Renal cortical epithelial cell (primary cell): ENCODE measurements around a stretch of chr1.

DNA sequence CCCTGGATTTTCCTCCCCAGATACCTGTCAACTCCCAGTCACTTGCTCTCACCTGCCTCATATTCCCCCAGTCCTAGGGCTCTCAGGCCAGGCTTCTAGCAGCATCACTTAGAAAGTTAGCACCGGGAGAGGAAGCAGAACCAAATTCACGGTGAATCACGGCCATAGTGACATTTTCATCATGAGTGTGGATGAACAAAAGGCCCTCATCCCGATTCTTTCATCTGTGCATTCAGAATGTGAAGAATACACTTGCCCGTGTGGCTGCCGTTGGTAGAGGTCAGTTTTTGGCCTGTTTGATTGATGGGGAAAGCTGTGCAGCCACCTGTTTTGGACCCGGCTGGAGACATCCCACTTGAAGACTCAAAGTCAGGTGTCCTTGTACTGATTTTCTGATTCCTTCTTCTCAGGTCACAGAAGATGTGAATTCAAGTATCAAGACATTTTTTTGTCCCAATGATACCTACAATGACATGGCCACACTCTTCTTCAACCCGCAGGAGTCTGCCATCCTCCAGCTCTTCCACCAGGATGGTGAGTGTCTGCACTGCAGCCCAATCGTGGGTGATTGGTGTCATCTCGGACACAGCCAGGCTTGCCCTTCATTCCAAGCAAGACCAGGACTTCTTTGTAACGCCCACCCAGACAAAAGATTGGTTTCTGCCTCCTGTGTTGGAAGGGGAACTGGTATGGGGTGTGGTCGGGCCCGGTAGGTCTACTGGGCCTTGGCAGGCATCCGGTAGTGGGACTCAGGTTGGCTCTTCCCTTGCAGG is 14.3 kb downstream of the NPPA start:
- RRBS, result no CpG with 5 or more reads among the region's 14 CpGs

DNA sequence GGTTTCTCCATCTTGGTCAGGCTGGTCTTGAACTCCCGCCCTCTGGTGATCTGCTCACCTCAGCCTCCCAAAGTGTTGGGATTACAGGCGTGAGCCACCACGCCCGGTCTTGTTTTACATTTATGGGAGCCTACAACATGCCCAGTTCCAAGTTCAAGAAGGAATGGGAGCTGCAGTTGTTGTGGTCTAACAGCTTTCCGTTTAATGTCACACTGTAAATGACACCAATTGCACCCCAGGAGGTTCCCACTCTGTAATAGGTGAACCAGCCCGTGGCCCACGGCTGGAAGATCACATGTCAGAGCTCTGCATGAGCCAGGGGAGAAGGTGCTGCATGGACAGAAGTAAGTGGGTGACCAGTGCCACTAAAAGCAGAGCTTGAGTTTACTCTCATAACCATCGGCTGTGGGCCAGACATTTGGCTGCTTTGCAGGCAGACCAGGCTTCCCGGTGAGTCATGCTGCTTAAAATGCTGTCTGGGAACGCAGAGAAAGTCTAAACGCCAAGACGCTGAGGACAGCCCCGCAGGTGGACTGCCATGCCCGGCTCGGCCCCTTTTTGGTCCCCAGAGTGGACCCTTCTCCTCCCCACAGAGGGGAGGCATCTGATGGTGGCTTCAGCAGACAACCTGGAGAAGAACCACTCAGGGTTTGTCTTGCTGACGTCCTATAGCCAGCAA is 7.5 kb downstream of the KIAA2013 start:
- RRBS, result 75% methylated on average over 3 of the region's 16 CpGs

DNA sequence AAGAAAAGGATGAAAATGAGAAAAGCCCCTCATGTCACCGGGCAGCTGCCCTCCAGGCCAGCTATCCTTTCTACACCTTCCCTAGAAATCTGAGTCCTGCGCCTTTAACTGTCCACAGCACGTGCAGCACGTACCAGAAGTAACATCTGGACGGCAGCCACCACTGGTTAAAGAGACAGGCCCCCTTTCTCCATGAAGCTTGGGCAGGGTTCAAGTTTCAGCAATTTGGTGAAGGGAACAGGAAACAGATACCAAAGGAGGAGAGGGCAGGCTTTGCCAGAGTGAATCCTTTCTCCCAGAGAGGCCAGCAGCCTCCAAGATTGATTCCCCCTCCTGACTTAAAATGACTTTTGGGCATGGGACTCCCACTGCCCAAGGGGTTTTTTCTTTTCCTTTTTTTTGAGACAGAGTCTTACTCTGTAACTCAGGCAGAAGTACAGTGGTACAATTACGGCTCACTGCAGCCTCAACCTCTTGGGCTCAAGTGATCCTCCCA is 3.7 kb upstream of the KIAA2013 start:
- RRBS, result no CpG with 5 or more reads among the region's 6 CpGs

- RRBS, result no CpG with 5 or more reads among the region's 18 CpGs
These were observed 5.5 kb upstream of the MFN2 start for GRCh38 chr1:11974528-11975322.

GRCh38 chr1:11991933-11992229 is 11.6 kb downstream of the MFN2 start:
- RRBS, result no CpG with 5 or more reads among the region's 4 CpGs

GRCh38 chr1:12010423-12010787 is 8.9 kb upstream of the MIIP start:
- RRBS, result no CpG with 5 or more reads among the region's 1 CpG

DNA sequence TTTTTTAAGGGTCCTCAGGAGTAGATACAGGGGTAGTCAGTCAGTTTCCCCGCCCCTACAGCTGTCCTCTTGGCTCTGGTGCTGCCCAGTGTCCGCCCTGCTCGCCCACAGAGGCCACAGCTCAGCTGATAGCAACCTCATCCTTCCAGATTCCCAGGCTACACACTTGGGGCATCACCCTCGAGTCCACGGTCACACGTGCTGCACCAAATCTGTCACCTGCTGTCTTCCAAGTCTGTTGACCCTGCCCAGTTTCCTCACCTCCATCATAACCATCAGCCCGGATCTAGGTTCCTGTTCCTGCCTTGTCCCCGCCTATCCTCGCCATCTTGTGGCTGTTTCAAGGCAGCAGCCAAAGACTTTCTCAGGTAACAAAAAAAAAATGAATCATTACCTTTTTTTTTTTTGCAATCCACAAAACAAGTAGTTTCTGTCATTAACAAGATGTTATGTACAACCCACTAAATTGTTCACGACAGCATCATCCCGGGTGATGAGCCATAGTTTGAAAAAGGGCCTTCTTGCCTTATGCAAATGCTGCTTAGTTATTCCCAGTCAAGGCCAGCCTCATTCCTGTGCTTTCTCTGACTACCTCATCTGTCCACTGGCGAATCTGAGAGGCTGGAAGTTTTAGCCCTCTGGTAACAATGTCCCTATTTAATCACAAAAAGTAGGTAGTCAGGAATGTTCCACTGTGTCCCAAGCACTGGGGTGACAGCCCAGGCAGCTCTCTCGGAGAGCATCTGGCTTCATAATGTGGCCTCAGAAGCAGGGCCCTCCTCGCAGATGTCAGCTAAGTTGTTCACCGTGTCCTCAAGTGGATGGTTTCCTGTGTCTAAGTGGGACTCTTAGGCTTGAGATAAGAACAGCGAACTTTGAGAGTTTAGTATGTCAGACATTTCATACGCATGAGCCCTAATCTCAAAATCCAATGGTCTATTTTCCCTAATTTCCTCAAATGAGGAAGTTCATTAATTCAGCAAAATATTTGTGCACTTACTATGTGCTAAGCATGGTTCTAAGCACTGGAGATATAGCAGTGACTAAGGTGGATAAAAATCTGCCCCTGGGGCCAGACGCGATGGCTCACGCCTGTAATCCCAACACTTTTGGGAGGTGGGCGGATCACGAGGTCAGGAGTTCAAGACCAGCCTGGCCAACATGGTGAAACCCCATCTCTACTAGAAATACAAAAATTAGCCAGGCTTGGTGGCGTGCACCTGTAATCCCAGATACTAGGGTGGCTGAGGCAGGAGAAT is 4.8 kb upstream of the MIIP start:
- RRBS, result no CpG with 5 or more reads among the region's 23 CpGs

- RRBS, result no CpG with 5 or more reads among the region's 4 CpGs
These were observed 29.8 kb upstream of the TNFRSF1B start for GRCh38 chr1:12137034-12137277.

DNA sequence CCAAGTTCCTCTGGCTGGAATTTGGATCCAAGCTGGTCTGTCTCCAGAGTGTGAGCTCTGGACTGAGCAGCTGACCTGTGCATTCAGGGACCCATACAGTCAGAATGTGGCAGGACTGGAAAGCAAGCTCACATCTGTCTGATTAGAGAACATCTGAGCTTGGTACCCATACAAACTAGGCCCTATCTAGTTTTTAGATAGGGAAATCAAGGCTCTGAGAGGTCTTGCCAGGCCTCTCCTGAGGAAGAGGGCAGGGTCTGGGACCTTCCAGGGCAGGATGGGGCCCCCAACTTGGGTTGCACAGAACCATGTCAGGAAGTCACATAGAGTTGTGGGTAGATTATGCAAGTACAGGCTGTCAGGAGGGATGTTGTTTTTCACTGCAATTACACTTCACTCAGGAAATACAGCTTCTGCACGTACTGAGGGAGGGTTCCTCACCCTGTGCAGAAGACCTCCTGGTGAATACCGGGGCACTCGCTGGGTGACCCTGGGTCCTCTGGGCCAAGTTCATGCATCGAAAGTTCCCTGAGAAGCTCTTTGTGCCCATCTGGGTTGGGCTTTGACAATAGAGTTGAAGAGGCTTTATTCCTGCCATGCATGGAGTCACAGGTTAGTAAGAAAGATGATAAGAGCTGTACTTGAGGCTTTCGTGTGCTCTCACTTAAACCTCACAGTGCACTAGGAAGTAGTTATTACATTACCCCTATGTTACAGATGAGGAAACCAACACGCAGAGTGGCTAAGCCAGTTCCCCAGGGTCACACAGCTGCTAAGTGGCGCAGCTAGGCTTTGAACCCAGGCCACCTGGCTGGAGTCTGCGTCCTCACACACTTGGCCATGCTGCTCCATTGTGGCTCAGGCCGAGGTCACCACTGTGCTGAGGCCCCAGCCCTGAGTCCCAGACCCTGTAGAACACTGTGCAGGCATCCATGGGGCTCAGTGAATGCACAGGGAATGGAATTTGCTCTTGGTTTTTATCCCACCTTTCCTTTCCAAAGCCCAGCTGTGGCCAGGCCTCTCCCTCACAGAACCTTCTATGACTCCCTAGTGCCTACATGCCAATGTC is 16.2 kb upstream of the TNFRSF1B start:
- RRBS, result no CpG with 5 or more reads among the region's 9 CpGs

DNA sequence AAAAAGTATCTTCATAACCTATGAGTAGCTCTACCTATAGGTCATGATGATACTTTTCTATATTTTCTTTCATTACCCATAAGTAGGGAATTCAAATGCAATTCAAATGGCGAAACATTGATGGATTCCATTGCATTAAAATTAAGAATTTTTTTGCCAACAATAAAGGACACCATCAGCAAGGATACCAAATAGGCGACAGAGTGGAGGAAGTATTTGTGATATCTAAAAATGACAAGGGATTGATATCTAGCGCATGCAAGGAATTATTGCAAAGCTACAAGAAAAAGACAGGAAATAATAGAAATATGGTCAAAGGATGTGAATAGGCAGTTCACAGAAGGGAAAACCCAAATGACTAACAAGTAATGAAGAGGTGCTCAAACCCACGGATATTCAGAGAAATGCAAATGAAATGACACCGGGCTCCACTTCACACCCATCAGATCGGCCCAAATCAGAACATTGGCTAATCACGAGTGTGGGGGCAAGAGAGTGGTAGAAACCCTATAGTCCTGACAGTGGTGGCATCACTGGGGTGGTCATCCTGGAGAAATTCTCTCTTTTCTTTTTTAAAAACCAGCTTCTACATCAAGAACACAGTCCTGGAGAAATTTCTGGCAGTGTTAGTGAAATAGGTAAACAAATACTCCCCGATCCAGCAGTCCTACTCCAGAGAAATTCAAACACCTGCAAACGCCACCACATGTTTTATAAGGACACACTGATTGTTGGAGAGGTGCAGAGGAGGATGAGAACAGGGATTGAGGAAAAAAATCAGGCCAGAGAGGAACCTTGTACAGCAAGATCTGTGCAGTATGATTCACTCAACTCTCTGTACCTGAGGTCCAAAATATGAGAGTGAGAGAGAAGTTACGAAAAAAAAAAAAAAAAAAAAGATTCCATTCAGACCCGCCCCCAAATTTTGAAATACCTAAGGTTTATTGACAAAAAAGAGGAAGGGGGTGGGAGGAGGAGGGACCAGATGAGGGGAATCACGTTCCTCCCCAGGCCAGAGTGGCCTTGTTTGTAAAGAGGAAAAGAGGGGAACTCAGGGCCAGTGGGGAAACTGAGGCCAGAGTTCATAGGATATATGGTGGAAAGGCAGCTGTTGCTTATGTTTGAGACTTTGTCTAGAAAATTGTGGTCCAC is 9.3 kb upstream of the TNFRSF1B start:
- RRBS, result no CpG with 5 or more reads among the region's 12 CpGs

DNA sequence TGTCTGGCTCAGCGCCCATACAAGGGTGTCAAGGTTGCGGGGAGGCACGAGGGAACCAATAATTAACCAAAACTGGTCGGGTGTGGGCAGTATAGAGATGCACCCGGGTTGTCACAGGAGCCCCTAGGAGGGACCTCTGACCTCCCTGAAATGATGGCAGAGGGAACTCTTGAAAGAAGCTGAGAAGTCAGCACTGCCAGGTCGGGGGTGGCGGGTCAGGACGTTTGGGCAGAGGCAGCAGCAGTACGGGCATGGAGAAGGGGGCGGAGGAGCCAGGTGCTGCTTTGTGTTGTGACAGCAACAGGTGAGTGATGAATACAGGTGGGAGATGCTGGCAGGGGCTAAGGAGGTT is 11.7 kb downstream of the TNFRSF1B start:
- RRBS, result no CpG with 5 or more reads among the region's 10 CpGs

DNA sequence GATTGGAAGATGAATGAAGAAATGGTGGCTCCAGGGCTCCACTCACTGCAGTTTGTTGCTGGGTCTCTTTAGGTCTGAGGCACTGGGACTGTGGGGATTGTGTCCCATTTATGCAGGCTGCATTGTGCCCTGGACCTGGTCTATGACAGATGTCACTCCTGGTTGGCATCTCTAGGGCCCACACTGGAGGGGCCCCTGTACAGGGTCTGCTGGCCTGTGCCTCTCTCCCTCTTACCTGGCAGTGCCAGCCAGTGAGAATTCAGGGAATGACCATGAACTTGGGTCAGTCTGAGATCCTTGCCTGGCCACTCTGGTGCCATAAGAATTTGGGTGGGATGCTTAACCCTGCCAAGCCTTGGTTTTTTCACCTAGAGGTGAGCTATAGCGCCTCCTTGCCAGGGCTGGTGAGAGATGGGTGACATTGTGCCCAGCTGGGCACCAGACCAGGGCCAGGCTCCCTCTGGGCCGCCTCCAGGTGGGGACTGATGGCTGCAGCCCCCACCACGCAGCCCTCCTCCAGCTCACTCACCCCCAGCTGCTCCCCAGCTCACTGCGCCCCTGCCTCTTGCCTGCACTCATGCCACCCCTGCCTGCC is 26.9 kb upstream of the VPS13D start:
- RRBS, result no CpG with 5 or more reads among the region's 4 CpGs

GRCh38 chr1:12345314-12345852 is 115.6 kb downstream of the VPS13D start:
- RRBS, result no CpG with 5 or more reads among the region's 5 CpGs

GRCh38 chr1:12345853-12346221 is 116.0 kb downstream of the VPS13D start:
- RRBS, result no CpG with 5 or more reads among the region's 2 CpGs

GRCh38 chr1:12448572-12449727 is 169.1 kb downstream of the DHRS3 start:
- RRBS, result no CpG with 5 or more reads among the region's 8 CpGs

- RRBS, result no CpG with 5 or more reads among the region's 7 CpGs
These were observed 164.0 kb downstream of the DHRS3 start for GRCh38 chr1:12453966-12454423.

- RRBS, result no CpG with 5 or more reads among the region's 7 CpGs
These were observed 105.9 kb downstream of the DHRS3 start for GRCh38 chr1:12512155-12512500.

DNA sequence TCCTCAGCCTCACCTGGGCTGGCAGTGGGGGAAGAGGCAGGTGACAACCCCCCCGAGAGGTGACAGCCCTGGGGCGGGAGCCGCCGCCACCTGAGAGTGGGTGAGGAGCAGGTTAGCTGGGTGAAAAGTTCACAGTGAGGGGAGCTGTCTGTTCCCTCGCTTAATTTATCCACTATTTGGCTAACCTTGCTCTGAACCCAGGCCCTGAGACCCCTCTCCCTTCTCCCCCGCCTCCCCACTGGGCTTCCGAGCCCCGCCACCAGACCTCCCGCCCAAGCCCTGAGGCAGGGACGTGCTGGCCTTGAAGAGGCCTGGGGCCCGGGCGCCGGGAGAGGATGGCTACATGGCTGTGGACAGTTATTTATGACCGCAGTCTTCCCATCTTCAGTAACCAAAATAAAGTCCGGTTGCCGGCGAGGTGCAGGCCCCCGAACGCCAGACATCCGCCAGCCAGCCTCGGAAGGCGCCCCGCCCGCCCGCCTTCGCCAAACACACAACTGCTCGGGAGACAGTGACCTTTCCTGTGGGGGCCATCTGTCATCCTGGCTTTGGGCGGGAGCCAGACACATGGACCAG is 69.1 kb downstream of the DHRS3 start:
- RRBS, result 22% methylated on average over 2 of the region's 28 CpGs

GRCh38 chr1:12556431-12557021 is 61.5 kb downstream of the DHRS3 start:
- RRBS, result 82% methylated on average over 2 of the region's 9 CpGs

- RRBS, result no CpG with 5 or more reads among the region's 9 CpGs
These were observed 17.6 kb downstream of the DHRS3 start for GRCh38 chr1:12600346-12600887.